ENCODE measurements around a stretch of chr7.

GRCh38 chr7:108292929-108293900 is 163.0 kb downstream of the NRCAM start:
- RRBS = no CpG with 5 or more reads among the region's 11 CpGs

GRCh38 chr7:109363798-109364061 is 794.1 kb downstream of the DNAJB9 start:
- RRBS = no CpG with 5 or more reads among the region's 2 CpGs

DNA sequence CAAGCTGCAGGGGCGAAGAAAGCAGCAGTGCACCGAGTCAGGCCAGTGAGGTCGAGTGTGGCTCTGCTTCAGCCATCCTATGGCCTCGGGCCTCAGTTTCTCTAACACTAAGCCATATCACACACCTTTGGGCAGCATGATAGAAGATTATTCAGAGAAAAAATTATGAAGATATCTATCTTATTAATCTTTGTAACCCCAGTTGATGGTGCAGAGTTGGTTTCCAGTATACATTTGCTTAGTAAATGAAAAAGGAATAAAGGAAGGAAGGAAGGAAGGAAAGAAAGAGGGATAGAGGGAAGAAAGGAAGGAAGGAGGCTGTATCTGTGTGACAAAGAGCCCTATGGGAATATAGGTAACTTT is 448.2 kb upstream of the LRRN3 start:
- RRBS = no CpG with 5 or more reads among the region's 4 CpGs

GRCh38 chr7:111215885-111216655 is 125.1 kb downstream of the LRRN3 start:
- RRBS = no CpG with 5 or more reads among the region's 2 CpGs

GRCh38 chr7:111392422-111393104 is 169.7 kb downstream of the IMMP2L start:
- RRBS = no CpG with 5 or more reads among the region's 3 CpGs

DNA sequence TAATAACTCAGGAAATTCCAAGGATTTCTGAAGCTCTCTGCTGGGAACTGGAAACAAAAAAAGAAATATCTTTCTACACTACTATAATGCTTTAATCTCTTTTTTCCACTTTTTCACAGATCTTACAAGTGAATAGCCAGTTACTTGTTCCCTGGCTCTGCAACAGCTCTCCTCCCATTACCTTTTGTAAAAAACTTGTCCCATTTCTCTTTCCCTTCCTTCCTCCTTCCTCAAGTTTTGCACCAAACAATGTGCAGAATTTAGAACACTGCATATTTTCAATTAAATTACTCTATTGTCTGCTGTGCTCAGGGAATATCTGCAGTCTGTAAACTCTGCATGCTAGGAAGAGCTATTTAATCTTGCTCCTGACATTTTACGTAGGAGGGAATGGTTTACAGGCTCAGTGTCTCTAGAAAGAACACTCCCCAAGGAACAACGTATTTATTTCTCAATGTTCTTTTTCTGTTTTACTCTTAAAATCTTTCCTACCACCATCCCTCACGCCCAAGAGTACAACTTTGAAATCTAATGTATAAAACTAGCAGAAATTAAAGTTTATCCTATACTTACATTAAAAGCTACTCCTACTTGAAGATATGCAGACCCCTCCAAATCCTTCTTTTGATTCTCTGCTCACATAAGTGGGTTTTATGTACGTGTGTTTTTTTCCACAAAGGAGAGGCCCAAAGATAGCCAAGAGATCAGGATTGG is 168.9 kb downstream of the IMMP2L start:
- RRBS = no CpG with 5 or more reads among the region's 4 CpGs

DNA sequence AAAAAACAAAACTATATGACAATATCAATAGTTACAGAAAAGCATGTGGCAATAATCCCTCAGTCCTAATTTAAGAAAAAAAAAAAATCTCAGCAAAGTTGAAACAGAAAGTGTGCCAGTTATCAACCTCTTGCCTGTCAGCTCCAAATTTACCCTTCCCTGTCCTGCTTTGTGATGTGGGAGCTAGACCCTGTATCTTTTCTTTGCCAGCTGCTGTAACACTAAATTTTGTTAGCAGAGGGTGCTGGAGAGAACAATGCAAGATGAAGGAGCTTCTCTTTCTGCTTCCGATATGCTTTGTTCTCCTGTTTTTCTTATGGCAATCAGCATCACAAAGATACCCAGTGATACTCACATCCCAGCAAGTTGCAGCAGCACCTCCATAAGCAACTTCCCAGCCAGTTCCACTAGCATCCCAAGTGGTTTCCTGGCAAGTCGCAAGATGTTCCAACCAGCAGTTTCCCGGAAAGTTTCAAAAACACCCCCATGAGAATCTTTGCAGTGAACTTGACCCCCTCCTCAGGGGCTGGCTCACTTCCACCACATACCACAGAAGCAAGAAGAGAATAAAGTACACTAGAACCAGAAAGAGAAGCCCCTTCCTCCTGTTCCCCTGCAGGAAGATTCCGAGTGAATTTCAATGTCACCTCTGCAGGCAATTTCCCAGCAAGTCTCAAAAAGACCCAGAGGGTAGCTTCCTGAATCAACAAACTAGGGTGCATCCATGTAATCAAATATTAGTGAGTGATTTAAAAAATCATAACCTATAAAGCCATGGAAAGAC is 148.5 kb downstream of the IMMP2L start:
- RRBS = no CpG with 5 or more reads among the region's 4 CpGs

DNA sequence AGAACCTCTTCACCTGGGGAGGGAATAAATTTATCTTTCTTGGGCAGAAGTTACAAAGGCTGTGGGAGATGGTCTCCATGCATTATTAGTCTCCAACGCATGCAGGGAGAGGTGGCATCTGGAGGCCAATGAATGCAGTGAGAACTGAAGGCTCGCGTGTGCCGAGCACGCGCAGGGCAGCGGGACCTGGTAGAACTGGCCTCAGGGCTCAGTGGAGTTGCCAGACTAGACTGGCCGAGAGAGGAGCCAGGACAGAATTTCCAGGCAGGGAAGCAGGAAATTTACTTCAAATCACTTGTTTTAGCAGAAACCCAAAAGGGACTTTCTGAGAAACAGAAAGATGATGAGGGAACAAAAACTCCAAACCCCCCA is 311.0 kb upstream of the IMMP2L start:
- RRBS = no CpG with 5 or more reads among the region's 8 CpGs

GRCh38 chr7:111873639-111873966 is 311.3 kb upstream of the IMMP2L start:
- RRBS = no CpG with 5 or more reads among the region's 1 CpG

DNA sequence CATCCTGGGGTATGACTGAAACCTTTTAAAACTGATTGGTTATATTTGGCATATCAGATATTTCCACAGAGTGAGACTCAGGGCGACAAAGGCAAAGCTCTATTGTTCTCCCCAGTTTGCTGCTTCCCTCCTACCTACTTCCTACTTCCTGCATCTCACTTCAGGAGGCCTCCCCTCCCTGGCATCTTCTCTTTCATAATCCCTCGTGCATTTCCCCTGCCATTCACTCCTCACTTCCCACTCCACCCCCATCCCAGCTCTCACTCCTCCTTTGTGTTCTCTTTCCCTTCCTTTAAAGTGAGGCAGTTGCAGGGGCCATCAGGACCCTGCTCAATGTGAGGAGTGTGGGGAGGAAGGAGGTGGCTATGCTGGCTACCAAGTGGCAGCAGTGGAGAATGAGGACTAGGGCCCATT is 311.7 kb upstream of the IMMP2L start:
- RRBS = no CpG with 5 or more reads among the region's 2 CpGs

DNA sequence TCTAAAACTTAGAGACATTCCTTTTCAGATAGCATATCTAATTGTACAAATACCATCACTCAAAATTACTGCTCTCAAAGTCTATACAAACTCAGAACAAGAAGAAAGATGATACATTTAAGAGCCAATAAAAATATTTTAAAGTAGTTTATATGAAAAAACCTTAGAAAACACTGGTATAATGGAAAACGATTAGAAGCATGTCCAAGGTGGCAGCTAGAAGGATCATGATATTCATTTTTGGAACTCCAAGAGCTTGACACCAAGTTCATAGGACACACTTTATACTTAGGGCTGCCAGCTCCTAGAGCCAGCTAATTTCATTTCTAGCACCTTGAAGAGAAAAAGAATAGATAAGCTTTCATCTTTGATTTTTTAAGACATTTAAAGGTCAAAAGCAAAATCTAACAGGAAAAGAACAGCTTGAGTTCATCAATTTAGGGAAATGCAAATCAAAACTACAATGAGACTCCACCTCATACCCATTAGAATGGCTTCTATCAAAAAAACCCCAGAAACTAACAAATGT is 146.3 kb downstream of the DOCK4 start:
- RRBS = no CpG with 5 or more reads among the region's 1 CpG

DNA sequence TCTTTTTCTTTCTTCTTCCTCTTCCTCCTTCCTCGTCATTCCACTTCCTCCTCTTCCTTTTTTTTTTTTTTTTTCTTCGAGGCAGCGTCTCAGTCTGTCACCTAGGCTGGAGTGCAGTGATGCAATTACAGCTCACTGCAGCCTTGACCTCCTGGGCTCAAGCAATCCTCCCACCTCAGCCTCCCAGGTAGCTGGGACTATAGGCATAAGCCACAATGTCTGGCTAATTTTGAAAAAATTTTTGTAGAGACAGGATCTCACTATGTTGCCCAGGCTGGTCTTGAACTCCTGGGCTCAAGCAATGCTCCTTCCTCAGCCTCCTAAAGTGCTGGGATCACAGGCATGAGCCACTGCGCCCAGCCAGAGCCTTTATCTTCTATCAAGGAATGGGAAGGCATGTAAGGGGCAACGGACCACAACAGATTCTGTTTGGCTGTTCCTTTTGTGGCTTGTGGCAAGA is 100.5 kb downstream of the DOCK4 start:
- RRBS = no CpG with 5 or more reads among the region's 5 CpGs

- RRBS = no CpG with 5 or more reads among the region's 8 CpGs
Measured at GRCh38 chr7:112183592-112184527, 22.3 kb downstream of the DOCK4 start.

DNA sequence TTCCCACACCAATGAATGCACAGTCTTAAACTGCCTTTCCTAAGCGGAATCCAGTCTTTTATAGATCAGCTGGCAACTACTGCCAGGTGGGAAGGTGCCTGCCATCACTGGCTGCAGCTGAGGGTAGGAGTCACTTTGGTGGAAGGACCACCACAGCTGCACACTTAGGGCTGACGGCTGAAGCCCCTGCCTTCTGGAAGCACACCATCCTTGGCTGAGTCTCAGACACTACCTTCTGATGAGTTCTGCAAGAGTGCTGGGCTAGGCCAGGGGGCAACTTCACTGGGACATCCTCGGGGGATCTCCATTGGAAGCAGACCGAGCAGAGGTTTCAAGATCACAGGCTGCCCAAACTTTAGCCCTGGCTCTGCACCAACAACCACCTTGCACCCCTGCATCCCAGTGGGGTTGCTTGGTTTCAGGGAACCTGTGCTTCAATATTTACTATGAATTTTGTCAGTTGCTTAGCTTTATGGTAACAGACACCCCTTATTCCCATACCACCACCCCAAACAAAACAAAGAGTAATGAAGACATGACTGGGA is 20.3 kb downstream of the DOCK4 start:
- RRBS = no CpG with 5 or more reads among the region's 4 CpGs

DNA sequence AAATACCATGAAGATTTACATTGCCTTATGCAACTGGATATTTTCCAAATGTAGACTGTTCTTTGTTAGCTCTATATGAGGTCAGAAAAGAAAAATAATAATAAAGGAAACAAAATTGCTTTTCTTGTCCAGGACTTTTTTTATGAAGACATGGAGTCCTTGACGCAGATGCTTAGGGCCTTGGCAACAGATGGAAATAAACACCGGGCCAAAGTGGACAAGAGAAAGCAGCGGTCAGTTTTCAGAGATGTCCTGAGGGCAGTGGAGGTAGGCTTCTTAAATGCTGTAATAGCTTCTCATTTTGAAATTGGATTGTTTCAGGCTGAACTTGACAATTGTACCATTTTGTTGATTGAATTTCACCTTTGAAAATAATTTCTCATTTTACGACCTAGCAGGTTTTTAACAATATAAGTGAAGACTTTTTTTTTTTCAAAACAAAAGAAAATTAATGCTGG is 12.9 kb upstream of the LSMEM1 start:
- RRBS = no CpG with 5 or more reads among the region's 4 CpGs

DNA sequence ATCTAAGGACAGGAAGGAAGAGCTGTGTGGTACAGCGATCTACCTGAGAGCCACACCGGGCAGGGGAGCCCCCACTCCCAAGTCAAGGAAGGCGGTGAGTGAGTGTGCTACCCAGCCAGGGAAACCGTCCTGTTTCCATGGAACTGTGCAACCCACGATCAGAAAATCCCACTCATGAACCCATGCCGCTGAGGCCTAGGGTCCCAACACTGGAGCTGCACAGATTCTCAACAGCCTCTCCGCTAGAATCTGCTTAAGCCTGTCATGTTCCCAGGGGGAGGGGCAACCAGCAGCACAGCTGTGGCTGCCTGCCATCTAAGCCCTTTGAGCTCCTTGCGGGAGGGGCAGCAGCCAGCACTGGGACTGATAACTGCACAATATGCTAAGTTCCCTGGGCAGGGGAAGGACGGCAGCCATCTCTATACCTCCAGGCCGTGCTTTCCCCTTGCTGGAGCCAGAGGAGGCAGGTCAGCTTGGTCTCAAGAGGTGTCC is 213.0 kb upstream of the SMIM30 start:
- RRBS = no CpG with 5 or more reads among the region's 10 CpGs

DNA sequence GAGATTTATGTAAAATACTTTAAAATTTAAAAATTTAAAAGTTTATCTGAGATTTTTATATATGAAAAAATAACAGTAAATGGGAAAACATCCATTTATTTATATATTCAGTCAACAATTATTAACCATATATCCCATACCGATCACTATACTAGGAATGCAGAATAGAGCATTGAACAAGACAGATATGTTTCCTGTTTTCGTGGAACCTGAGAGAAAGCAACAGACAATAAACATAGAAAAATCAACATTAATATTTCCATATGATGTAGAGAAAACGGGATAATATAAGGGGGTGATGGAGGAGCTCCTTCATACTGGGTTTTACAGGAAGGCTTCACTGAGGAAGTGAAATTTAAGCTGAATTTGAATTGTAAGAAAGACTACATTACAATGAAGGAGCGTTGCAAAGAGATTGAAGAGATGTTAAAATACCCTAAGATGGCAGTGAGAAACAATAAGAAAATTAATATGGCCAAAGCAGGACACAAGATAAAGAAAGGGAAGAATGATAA is 17.4 kb upstream of the FOXP2 start:
- RRBS = no CpG with 5 or more reads among the region's 4 CpGs

- RRBS = no CpG with 5 or more reads among the region's 5 CpGs
Measured at GRCh38 chr7:114661792-114662384, 247.3 kb downstream of the FOXP2 start.

GRCh38 chr7:114916426-114917032 is 5.4 kb upstream of the MDFIC start:
- RRBS = no CpG with 5 or more reads among the region's 5 CpGs

DNA sequence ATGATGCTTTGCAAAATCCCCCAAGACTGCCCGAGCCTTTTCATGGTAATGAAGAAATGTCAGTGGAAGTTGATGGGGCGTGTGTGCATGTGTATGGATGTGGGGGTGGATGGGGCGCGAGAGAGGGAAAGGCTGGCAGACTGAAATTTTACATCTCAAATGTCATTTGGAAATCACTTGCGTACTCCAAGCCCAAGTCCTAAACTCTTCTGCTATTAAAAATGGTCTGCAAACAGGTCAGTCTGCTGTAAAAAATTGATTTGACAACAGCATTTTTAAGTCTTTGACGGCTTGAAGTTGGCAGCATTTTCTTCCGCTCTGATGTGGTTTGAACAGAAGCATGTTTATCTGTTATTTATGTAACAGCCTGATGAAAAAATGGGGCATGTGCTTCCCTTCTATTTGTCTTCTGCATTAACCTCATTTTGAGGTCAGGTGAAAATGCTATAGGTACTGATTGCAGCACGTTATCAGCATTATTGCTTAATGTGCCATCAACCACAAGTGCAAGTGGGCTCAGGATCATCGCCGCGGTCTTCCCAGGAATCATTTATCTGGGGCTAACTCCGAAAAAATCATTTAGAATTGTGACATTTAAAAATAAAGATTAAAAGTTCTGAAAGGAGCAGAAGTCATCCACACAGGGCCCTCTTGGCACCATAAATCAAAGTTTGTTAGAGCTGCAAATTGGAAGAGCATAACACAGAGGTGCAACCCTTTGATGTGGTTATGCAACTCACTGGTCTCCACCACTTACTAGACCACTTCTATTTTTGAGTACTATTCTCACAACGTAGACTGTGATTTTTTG is 307.5 kb downstream of the MDFIC start:
- RRBS = no CpG with 5 or more reads among the region's 13 CpGs

Data from SK-N-MC (cell line).